Vermiform appendix (tissue), 1 donor: Measurements from ENCODE around the genes PHOSPHO1 and PHB1.

- PRO-cap: no peak
Observed at GRCh38 chr17:48588407-48589148, 1.5 kb downstream of the HOXB3 start.

DNA sequence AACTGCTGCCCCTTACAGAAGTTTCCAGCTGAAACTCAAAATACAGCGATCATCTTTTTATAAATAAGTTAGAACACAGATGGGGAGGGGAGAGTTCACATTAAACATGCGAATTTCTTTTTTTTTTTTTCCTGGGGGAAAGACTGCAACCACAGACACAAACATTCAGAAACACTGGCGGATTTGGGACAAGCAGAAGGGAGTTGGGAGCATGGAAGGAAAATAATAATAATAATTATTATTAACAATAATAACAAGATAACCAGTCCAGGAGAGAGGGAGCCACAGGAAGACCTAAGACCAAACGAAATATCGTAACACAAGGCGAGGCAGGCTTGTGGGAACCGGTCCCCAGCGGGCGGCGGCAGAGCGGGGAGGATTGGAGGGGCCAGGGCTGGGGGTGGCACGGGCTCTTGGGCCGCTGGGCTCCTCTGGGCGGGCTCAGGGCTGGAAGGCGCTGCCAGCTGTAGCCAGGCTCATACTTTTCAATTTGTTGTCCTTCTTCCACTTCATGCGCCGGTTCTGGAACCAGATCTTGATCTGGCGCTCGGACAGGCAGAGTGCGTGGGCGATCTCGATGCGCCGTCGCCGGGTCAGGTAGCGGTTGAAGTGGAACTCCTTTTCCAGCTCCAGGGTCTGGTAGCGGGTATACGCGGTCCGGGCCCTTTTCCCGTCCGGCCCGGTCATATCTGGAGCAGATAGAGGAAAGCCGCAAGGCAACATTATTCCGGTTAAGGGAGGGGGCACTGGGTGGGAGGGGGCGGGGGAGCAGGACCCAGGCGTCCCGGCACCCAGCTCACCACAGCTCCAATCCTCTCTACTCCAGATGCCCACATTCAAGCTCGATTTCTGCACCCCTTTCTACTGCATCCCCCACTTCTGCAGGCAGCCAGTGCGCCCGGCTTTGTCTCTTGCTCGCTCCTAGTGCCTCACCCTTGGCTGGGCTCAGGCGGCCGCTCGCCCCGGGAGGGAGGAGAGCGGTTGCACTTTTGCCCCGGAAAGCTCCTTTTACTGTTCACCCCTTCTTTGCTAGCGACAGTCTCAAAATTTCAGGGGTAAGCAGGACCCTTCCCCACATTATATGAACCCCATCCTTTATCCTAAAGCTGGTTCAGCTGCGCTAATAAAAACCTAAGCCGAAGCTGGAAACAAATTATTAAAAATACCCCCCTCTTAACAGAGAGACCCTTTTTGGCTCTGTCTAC lies 1.4 kb downstream of the HOXB5 start:
- PRO-cap: no peak

GRCh38 chr17:48594238-48594597 lies 639 bp upstream of the HOXB5 start:
- PRO-cap: bidirectional peak, plus-strand start at chr17:48594428, minus-strand start at chr17:48594178

- PRO-cap: no peak
Observed at GRCh38 chr17:48596996-48597585, 3.5 kb upstream of the HOXB5 start.

GRCh38 chr17:48611637-48612452 lies 1.0 kb upstream of the HOXB7 start:
- PRO-cap: no peak

GRCh38 chr17:48628569-48629208 lies 2.5 kb upstream of the HOXB9 start:
- PRO-cap: no peak

- PRO-cap: no peak
Observed at GRCh38 chr17:48791688-48792048, 25.4 kb downstream of the TTLL6 start.

GRCh38 chr17:48804571-48805277 lies 12.3 kb downstream of the TTLL6 start:
- PRO-cap: no peak

DNA sequence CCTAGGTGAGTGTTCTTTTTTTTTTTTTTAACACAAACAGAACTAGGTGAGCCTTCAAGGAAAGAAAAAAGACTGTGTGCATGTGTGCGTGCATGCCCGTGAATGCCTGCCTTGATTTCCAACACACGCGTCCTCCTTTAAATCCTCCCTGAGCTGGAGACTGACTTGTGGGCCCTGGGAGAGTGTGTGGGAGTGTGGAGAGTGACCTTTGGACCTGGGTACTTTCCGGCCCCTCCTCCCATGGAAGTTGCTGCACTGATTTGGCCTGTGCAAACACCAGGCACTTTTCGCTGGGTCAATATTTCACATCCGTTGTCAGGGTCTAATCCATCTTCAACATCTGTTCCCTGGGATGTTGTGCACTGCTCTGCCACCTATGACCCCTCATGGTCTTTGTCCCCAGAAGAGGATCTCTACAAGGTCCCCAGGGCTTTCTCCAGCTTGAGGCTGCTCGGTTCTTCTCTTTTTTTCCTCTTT lies 21.0 kb upstream of the ATP5MC1 start:
- PRO-cap: no peak

DNA sequence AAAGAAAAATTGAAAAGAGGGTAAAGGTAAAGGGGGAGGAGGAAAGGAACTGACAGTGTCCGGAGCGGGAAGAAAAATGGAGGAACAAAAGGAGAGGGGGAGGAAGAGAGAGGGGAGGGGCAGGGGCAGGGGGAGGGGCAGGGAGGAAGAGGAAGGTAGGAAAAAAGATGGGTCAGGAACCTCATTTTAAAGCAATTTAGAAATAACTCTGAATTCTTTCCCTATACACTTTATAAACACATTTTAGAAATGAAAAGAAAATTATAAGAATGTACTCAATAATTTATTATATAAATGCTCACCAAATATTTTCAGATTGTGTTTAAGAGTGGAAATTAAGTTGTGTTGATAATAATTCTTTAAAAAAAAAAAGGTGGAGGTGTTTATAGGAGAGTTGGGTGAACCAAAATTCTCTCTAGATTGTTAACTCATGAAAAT lies 6.1 kb upstream of the IGF2BP1 start:
- PRO-cap: no peak

DNA sequence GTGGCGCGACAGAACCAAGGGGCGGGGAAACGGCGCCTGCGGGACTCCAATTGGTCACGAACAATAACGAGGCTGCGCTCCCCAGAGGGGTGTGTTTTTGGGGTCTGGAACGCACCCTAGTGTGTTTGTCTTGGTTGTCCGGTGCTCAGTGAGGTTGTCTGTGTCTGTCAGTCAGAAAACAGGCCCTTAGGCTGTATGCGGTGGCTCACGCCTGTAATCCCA lies 17.5 kb downstream of the GNGT2 start:
- PRO-cap: bidirectional peak, plus-strand start at position 84 of the sequence, minus-strand start outside the sequence

GRCh38 chr17:49227667-49228429 lies 2.7 kb downstream of the PHOSPHO1 start:
- PRO-cap: no peak

DNA sequence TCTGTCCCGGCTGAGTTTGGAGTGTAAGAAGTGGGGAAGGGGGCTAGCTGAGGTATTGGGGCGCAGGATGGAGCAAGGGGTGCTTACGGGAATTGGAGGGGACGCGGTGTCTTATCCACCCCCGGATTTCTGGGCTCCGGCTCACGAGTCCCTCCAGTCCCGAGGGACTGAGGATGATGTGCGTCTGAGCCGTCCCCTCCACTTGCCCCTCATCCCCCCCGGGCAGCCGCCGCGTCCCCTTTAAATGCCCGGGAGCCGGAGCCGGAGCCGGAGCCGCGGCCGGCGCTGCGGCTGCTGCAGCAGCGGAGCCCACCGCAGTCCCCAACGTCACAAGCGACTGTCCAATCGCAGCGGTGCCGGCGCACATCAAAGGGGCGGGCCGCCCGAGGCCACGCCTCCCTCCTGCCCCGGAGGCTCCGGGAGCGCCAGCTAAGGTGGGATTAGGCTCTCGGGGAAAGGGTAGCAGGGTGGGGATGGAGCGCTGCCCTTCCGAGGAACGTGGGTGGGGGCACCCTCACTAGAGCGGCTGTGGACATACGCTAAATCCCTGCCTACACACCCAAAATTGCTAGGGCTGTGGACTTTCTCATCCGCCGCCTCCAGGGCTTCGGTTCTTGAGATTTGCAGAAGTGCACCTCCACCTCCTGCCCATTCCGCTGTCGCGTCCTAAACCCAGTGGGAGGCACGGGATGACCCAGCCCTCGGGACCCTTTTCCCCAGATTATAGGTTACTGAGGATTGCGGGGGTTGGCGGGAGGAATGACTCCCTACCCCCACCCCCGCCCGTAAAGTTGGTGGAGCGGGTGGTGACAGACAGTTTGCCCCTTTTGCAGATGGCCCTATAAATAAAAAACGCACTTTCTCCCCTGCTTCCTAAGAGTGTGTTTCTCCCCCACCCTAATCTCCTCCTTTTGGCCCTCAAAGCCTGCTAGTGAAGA lies at the start of gene PHOSPHO1:
Gene PHOSPHO1, minus strand, starts transcription at position 298 of the 938 bp plus-strand sequence.
- PRO-cap: no peak

DNA sequence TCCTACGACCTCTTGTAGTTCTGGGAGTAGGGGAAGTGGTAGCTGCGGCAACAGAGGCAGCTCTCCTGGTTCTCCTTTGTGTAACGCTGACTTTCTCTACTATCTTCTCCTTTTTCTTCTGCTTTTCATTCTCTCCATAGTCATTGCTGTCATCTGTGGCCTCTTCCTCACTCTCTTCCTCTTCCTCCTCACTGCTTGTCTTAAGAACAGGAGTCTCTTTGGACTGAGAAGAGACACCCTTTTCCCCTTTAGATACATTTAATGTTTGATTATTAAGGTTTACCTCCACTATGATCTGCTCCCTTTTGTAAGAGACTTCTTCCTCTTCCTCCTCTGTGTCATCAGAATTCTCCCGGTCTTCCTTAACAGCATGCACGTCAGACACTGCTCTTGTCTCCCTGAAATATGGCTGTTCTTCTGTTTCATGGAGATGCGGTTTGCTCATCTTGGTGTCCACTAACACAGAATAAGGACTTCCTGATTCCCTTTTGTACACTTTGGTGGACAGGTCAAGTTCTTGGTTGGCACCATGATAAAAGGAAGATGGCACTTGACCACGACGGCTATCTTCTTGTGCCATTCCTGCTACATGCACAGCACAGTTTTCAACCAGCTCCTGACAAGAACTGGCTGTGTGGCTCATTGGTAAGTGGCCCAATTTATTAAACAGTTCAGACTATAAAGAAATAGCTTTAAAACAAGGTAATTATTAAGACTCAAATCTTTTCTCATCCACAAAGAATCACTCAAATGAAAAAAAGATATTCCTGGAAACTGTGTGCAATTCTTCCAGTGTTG lies 44.8 kb downstream of the ZNF652 start:
- PRO-cap: no peak

DNA sequence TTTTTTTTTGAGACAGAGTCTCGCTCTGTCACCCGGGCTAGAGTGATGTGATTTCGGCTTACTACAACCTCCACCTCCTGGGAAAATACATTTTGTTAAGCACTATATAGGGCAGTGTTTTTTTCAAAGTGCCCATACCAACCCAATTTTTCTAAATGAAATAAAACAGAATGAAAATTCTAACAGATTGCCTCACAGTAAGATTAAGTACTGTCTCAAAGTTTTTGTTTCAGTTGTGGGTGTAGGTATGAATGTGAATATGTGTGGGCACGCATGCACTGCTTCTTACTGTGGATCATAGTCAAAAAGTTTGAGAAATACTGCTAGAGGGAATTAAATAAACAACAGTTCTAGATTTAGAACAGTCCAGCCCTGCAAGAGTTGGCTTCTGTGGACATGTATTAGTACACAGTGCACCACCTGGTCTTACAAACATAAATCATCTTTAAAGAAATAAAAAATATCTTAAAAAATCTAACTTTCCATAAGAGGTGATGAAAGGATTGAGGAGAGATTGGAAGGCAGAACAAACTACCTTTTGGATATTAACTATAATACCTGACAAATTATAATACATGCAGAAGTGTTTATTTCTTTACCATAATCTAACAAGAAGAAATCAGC lies 8.5 kb downstream of the ZNF652 start:
- PRO-cap: no peak

- PRO-cap: unidirectional peak, minus-strand start at chr17:49396434
Observed at GRCh38 chr17:49396349-49396682, 18.4 kb downstream of the PHB1 start.

DNA sequence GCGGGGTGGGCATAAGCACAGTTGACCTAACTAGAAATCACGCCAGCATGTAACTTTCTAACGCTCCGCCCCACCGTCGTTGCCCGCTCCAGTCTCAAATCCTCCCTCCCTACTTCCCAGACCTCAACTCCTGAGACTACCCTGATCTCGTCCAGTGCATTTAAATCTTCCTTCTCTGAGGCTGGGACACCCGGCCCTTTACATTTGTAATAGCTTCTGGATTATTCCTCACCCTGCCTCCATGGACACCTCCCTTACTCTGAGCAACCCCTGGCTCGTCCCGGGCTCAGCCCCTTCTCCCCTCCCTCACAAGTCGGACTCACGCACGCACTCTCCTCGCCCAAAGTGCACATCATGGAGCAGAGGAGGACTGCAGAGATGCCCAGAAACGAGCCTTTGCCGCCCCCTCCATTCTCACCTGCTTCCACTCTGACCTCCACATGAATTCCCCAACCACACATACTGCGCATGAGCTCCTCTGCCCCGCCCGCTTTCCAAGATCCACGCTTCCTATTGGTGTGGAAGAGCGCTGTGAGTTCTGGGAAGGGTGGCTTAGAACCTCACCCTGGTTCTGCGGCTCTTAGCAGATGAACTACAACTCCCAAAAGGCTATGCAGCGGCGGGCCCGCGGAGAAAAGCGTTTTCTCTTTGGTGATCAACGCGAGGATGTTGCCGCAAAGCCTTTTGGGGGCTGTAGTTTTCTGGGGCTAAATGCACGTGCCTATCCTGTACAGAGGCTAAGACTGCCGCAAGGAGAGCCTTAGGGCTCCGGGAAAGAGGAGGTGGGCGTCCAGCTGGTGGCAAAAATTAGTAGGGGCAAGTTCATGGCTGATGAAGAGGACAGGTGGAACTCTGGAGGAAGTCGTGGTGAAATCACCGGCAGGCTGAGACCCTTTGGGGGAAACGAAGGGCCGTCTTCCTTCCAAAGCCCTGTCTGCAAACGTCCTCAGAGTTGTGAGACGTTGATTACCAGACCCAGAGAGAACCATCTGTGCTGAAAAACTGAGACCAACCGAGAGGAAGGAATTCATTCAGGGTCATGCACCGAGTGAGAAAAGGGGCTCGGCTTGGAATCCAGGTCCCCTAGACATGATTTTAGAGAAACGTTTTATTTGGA lies at the start of gene PHB1:
Gene PHB1, minus strand, starts transcription at position 466 of the 1,117 bp plus-strand sequence.
- PRO-cap: bidirectional peak, plus-strand start at position 729 of the sequence, minus-strand start at position 464 of the sequence

- PRO-cap: no peak
Observed at GRCh38 chr17:49508117-49508649, 13.1 kb downstream of the NGFR start.

DNA sequence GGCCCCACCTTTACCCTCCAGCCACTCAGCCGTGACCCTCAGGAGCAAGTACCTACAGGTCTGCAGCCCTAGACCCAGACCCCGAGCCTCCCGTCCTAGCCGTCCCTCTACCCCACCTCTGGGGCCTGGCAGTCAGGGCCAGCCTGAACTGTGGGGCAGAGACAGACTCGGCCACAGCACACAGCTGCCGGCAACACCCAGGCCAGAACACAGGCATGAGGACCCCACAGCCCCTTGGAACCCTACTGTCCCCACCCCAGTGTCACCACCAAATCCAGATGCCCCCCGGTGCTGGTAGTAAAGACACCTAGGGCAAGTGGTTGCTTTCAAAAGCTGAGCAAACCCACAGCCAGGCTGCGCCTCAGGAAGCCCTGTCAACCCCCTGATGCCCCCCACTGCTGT lies 1.4 kb downstream of the NXPH3 start:
- PRO-cap: no peak

DNA sequence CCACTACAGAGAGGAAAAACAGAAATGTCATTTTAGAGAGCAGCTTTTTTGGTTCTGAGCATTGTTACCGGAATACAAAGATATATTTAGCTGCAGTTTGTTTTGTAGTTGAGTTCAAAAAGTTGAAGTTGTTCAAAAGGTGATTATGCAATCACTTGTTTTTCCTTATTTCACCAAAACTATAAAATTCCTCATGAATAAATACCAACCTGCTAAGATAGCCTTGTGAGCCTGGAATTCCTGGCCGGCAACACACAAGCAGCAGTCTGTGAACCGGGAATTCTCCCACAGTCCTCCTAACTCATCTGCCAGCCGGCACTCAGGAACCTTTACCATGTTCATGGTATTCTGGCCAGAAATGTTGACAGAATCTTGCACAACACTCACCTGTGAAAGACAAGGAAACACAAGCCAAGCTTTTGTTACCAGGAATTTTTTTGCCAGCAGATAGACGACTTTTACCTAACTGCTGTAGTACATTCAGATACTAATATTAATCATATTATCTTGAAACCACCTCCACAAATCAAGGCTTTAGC lies 35.5 kb downstream of the NXPH3 start:
- PRO-cap: no peak